ENCODE data around the genes HSPA12A and SLC18A2.

- PRO-cap: no peak
Observed at GRCh38 chr10:114172863-114173519, 1.0 kb downstream of the CCDC186 start.

DNA sequence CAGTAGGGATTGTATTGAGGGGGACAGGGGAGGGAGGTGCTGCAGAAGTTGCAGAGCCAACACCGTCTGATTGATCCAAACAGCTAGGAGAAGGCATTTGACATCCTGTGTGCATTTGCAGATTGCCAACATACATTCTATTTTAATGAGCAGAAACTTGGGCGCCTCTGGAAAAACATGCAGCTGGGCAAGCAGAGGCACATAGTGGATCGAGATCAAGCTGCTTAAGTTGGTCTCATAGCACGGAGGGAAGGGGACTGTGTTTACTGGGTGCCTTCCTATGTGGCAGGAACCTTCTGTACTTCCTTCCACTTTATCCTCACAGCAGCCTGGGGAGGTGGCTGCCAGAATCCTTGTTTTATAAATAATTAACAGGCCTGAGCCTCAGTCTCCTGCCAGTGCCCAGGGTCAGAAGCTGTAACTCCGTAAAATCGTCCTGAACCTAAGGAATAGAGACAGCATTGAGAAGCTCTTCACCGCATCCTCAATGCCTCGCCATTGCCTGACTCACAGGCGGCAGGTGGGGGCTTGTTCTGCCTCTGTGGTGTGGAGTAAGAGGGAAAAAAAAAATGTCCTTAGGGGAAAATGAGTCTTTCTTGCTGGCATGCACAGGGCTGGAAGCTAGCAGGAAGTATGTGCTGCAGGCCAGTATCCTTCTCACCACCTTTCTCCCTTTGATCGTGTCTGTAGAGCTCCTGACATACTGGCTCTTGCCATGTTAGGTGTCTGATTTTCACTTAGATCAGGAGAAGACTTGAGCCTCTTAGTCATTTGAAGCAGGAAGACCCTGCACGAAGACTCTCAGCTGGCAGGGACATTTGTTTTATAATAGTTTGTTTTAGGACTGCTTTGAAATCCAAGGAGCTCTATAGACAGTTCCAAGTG, 6.2 kb downstream of the VWA2 start:
- PRO-cap: no peak

- PRO-cap: no peak
Observed at GRCh38 chr10:114259629-114260033, 20.6 kb downstream of the VWA2 start.

DNA sequence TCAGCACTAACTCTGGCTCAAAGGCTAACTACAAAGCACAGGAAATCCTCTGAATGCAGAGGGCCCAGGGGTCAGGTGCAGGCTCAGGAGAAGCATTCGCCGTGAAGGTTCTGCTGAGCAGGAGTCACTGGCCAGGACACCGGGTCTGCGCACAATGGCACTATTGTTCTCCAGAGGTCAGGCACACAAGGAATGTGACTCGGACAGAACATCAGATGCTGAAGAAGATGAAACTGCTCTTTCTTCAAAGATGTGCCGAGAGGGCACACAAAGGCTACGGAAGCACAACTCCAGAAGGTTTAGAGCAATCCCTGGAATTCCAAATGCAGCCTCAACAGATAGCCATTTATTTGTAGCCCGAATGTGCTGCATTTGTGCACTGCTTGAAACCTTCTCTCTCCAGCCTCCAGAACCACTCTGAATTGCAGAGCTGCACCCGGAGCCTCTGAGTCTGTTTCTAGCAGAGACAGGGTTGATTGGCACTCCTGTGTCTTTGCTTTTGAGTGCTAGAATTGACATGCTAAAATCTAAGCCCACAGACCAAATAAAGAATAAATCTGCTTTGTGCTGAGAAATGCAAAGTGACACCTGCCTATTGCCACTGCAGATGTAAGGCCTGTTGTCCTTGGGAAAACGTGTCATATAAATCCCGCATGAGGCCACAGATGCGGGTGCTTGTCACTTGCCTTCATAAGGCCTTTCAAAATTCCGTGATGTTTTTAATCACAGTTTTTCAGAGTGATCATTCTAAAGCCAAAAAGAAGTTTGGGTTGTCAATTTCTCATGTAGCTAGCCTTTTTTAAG, 85.5 kb upstream of the AFAP1L2 start:
- PRO-cap: no peak

DNA sequence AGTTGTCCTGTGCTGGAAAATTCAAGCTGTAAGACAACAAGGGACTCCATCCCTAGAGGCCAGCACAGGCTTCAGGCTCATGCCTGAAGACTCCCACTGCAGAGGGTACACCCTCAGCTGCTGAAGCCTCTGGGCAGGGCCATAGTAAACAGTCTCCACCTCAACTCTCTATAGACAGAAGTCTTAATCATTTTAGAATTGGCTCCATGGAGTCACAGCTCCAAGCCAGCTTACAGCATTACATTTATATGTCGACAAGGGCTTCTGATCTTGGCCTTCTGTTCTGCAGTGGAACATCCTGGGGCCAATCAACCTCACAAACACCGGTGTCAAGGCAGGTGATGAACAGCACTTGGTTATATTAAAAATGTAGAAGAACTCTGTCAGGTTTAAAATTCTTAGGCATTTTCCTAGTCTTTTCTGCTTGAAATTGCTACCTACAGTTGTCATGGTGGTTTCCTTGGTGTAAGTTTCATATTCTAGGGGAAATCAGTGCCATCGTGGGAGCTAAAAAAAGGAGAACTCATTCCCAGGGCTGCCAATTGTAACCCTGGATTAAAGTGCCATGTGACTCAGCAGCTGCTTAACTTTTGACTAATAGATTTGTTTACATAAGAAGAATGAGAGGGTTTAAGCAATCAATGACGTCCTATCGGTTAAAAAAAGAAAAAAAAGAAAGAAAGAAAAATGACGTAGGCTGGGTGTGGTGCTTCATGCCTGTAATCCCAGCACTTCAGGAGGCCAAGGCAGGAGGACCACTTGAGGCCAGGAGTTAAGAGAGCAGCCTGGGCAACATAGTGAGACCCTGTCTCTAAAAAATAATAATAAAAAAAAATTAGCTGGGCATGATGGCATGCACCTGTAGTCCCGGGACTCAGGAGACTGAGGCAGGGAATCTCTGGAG, 115.9 kb upstream of the AFAP1L2 start:
- PRO-cap: no peak

GRCh38 chr10:114629840-114630714, 28.0 kb downstream of the ABLIM1 start:
- PRO-cap: no peak

DNA sequence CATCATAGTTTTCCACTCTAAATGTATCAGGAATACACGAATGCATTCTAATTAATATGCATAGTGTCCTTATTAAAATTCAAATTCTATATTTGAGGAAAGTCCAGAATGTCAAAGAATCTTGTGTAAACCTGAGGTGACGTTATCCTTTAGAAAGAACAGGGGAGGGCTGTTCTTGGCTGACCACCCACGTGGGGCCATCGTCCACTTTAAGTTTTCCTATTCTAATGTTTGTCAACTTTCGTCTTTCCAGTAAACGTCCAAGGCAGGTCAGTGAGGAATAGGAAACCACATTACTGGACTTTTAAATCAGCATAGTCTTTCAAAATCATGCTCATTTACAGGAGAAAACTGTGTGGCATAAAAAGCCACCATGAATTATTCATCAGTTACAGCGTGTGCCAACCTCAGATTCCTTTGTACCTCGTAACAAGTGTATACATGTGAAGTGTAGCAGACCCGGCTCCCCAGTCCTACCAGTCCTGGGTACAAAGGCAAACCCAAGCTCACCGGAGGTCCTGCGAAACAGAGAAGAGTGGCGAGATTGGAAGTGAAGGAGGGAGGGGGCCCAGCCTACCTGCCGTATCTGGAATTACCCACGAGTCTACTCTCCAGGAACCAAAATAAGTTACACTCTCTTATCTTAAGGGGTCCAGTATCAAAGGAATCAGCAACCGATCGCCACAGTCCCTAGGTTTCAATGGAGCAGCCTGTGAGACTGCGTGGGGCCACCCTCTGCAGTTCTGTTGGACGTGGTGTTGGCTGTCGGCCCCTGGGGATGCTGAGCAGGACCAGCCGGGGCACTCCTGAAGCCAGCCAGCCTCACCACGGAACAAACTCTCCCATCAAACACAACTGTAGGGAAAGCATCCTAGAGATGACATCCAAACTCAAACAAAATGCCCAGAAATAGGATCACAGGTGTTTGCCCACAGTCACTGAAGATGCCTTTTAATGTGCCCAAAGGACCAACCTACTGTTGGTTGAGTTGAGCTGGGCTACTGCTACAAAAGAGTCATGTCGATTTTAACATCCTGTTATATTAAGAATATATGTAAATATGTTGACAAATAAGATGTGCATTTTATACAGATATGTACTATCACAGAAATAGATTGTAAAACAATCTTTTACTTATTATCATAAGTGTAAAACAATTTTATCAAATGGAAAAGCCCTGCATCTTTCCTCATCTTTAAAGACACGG, 25.4 kb upstream of the ABLIM1 start:
- PRO-cap: bidirectional peak, plus-strand start at position 470 of the sequence, minus-strand start at position 472 of the sequence

- PRO-cap: no peak
Observed at GRCh38 chr10:114698291-114698913, 40.3 kb upstream of the ABLIM1 start.

DNA sequence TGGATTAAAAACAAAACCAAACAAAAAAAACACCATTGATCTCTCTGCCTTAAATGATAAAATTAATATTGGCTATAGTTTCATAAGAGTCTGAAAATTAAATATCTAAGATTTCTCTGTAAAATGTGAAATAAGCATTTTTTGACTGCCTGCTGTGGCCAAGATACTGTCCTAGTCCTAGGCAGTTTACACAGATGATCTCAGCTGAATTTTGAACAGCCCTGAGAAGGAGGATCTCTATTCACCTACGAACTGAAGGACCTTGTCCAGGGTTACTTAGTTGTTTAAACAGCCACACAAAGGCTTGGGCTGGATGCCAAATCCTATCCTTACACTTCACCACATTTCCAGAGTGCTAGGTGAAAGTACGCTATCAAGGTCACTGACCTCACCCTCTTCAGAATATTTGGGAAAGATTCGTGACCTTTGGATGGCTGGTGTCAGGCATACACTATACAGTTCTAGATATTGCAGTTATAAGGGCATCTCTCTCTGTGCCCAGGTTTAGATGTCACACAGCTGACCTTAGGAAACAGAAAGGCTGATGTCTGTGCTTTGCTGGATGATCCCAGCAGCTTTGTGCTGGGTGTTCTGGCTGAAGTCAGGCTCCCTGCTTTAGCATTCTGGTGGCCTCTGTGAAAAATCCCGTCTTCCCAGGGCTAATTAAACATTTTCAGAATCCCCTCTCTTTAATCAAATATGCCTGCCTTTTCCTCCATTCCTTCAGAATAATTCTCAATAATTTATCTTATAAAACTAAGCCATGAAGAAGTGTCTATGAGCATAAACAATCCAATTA, 61.2 kb upstream of the ABLIM1 start:
- PRO-cap: no peak

GRCh38 chr10:114864226-114864791, 42.7 kb downstream of the FHIP2A start:
- PRO-cap: no peak

DNA sequence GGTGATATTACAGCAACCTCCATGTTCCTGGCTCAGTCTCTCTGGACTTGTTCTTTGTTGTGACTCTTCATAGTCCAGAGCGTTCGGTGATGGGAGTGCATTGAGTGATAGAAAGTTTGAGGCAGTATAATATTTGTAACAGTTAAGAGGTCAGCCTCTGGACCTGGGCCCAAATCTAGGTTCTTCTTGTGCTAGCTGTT, 252.3 kb downstream of the GFRA1 start:
- PRO-cap: no peak

- PRO-cap: no peak
Observed at GRCh38 chr10:116167464-116167735, 105.6 kb downstream of the GFRA1 start.

DNA sequence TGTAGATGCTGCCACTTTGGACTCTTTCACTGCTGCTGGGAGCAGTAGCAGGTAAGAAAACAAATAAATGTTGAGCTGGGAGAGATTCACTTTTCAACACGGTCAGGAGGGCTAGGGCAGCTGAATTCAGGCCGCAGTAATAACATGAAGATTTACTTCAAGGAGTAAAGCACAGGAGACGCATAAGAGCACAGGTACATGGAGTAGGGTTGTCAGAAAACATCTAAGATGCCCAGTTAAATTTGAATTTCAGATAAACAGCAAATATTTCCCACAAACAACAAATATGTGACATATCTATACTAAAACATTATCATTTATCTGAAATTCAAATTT, 325 bp downstream of the PNLIP start:
- PRO-cap: no peak

GRCh38 chr10:116742388-116743565, at the start of gene HSPA12A:
Gene HSPA12A, minus strand, starts transcription at chr10:116742566.
- PRO-cap: bidirectional peak, plus-strand start at chr10:116742673, minus-strand start at chr10:116742566; bidirectional peak, plus-strand start at chr10:116743273, minus-strand start at chr10:116743138

DNA sequence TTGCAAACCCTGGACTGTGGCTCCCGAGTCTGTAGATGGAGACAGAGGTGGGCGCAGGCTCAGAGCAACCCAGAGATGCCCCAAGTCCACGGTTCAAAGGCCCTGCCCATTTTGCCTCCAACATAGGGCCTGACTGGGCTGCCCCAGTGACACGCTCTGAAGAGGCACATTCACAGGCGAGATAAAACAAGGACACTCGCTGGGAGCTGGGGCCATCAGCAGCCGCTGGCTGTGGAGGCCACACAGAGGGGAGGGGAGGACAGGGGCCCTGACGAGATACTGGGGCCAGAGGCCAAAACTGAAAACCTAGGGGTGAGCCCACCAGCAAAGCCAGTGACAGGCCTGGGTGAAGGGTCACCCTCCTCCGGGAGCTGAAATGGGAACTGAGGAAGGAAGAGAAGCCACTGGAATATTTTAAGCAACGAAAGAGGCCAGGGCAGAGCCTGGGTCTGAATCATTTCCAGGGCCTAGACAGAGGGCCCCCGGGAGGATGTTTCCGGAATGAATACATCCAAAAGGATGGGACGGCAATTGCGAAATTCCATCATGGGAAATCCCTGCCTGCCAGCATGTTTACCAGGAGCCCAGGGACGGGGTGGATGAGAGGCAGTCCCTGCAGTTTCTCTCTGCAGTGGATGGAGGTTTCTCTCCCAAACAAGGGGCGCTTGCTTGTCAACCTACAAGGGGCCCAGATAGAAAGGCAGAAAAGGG, 28.9 kb upstream of the HSPA12A start:
- PRO-cap: no peak

- PRO-cap: no peak
Observed at GRCh38 chr10:116947498-116948201, 57.3 kb downstream of the SHTN1 start.

DNA sequence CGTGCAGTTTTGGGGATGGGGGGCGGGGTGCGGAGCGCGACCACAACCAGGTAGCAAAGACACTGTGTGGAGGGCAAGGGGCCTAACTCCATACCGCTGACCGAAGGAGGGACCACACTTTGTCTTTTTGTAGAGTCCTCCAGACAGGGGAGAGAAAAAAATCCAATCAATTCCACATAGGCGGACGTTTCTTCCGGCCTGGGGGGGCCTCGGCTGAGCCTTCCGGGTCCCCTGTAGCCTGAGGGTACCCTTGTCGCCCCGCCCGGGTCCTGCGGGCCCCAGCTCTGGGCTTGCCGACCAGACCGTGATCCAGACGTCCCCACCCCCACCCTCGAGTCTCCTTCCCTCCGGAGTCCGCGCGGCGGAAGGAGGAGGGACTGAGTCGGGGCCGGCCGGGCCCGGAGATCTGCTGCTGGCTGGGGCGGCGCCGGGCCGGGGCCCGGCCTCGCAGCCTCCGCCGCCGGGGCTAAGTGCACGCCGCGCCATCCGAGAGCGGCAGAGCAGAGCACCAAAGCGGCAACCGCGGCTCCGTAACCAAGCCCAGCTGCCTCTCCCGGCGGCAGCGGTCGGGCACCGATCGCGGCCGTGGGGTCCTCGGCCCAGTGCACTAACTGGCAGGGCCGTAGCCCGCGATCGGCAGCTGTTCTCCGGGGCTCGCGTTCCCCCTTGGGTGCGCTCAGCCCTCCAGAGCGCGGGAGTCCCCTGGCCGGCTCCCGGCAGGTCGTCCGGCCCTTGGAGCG, 1.1 kb downstream of the VAX1 start:
- PRO-cap: no peak

DNA sequence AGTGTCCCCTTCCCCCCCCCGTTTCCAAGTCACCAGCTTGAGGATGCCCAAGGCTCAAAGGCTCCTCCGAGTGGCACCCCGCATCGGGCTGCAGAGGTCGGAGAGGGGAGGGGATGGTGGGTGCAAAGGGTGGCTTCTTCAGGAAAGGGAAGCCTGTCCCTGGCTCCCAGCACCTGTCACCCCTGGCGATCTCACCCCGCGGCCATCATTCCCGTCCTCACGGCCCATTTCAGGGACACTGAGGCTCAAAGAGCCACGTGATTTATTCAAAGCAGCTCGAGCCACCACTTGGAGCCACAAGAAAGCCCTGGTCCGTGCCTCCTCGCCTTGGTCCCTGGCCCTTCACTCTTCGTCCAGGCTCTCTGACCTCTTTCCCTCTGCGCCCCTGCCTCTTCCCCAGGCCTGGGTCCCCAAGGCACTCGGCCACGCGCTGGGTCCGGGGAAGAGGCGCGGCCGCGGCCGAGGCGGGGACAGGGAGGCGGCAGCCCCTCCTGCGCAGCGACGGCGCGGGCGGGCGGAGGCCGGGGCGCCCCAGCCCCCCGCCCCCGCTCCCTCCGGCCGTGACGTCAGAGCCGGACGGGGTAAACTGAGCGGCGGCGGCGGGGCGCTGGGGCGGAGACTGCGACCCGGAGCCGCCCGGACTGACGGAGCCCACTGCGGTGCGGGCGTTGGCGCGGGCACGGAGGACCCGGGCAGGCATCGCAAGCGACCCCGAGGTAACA, at the start of gene SLC18A2:
TSS of gene SLC18A2 (plus strand) at position 610 of the 722 bp plus-strand sequence.
- PRO-cap: no peak

GRCh38 chr10:117283115-117283600, 42.2 kb downstream of the SLC18A2 start:
- PRO-cap: no peak

GRCh38 chr10:117372416-117373001, 2.7 kb downstream of the PDZD8 start:
- PRO-cap: no peak

Measured in right cardiac atrium (tissue), 1 donor.